Measurements from ENCODE around the gene MX2.

DNA sequence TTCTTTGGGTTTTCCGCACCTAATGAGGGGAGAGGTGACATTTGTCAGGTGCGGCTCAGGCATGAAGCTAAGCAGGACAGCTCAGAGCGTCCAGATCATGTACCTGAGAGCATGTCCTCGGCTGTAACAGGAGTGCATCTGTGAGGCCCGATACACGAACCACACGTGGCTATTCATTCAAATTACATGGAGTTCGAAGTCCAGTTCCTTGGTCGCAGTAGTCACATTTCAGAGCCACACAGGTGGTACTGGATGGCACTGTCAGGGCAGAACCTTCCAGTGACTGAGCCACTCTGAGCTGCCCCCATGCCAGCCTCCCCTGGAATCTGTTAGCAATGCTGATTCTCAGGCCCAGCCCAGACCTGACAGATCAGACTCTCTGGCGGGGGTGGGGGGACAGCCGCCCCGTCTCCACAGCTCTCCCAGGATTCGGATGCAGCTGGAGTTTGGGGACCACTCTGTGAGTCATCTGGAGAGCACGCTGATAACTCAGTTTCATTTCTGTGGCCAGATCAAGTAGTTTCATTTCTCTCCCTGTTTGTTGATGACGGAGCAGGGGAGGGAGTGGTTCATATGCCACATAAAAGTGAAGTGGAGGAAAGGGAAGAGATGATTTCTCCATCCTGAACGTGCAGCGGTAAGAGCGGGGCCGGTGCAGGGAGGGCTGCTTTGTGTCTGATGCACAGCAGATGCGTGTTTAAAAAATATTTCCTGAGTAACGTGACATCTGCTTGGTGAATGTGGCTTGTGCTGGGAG lies at the start of gene MX2:
TSS of gene MX2 (plus strand) at position 609 of the 757 bp plus-strand sequence.
- RRBS: no CpG with 5 or more reads among the region's 21 CpGs

GRCh38 chr21:41491187-41492034 lies 16.5 kb downstream of the TMPRSS2 start:
- RRBS: no CpG with 5 or more reads among the region's 15 CpGs

GRCh38 chr21:41560731-41561257 lies 52.8 kb upstream of the TMPRSS2 start:
- RRBS: 70% methylated on average over 2 of the region's 7 CpGs

- RRBS: no CpG with 5 or more reads among the region's 4 CpGs
These were observed 86.0 kb upstream of the TMPRSS2 start for GRCh38 chr21:41593892-41594350.

DNA sequence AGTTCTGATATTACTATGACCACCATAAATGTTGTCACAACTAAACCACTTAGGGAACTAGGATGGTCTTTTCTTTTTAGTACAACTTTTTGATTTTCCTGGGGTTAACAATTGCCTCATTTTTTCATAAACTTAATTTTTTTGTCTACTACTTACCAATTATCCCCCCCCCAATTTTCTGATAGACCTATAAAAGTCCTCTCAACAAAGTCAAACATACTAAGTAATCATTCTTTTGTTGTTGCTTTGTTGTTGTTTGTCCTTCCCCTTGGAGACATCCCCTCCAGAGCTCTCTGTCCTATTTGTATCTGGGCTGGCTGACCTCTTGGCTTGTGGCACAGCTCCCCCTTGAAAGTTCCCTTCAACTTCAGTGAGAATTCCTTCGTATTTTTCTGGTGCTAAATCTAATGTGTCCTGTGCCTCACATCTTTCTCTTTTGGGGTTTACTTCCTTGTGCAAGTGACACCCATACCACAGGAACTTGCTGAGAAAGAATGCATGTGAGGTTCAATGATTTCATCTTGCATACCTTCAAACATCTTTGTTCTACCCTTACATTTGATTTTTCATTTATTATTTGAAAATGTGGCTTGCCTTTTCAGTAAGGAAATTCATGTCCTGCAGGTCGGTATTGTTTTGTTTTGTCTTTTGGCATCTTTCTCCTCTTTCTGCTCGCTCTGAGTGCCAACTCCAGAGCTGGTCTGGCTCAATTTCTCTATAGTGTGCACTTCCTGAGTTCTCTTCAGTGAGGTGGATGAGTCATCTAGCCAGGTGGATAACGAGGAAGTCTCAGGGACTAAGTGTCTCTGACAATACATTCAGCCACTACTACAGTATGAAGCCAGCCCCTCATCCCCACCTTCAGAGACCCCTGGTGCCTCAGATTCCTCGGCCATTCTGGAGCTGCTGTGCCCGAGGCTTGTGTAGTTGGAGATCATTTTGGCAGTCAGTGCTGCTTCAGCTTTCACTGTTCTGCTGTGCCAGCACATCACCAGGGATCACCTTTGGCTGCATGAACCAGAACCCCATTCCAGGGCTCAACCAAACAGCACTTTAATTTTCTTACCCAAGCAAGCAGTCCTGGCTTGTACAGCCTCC lies 59.6 kb downstream of the RIPK4 start:
- RRBS: no CpG with 5 or more reads among the region's 6 CpGs

- RRBS: no CpG with 5 or more reads among the region's 16 CpGs
These were observed 12.5 kb upstream of the RIPK4 start for GRCh38 chr21:41779186-41779857.

DNA sequence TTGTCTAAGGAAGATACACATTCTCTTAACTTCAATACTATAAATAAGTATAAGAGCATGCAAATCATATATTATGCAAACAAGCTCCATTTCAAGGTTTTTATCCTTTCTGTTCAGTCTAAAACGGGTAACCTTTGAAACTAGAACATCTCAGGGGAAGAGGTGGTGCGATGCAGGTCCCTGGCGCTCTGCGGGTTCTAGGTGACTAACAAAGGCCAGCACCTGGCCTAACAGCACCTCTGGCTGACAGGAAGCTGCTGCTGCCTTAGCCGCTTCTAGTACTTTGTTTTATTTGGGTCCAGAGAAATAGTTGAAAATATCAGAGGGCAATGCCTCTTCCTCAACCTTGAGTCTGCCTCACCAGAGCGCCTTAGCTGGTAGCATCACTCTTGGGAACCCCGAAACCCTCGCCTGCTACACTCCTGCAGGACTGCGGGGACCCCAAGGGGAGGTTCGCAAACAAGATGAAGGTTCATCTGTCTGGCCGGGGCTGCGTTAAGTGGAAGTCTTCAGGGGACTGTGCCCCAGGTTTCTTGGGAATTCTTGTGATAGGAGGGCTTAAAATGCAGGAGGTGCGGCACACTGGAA lies 45.5 kb downstream of the PRDM15 start:
- RRBS: no CpG with 5 or more reads among the region's 13 CpGs

DNA sequence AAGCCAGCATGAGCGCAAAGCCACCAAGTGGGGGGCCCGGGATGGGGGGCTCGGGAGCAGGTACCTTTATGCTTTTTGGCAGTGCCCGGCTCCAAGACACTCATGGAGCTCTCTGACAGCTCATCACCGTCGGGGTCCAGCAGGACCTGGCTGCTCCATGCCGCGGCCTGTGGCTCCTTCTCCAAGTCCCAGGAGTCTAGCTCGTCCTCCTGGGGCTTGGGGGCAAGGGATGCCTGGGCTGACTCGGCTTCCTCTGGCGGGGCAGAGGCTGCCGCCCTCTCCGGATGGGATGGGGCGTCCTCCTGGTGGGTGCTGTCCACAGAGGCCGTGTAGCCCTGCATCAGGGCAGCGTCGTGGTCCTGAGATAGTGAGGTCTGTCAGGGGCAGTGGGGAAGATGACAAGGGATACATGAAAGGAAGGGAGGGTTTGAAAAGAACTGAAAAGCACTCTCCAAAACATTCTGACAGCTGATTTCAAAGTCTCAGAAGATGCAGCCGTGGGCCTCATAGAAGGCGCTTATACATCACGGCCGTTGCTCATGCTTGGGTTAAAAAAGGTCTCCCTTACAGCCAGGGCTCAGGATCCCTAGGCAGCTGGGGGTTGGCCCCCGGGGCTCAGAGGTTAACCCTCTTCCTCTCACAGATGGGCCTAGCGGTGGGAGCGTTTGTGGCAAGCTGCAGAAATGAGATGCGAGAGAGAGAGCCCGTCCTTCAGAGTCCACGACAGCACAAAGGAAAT lies 20.0 kb upstream of the PRDM15 start:
- RRBS: 100% methylated on average over 2 of the region's 27 CpGs

- RRBS: no CpG with 5 or more reads among the region's 15 CpGs
These were observed 29.6 kb downstream of the C2CD2 start for GRCh38 chr21:41923834-41924996.

DNA sequence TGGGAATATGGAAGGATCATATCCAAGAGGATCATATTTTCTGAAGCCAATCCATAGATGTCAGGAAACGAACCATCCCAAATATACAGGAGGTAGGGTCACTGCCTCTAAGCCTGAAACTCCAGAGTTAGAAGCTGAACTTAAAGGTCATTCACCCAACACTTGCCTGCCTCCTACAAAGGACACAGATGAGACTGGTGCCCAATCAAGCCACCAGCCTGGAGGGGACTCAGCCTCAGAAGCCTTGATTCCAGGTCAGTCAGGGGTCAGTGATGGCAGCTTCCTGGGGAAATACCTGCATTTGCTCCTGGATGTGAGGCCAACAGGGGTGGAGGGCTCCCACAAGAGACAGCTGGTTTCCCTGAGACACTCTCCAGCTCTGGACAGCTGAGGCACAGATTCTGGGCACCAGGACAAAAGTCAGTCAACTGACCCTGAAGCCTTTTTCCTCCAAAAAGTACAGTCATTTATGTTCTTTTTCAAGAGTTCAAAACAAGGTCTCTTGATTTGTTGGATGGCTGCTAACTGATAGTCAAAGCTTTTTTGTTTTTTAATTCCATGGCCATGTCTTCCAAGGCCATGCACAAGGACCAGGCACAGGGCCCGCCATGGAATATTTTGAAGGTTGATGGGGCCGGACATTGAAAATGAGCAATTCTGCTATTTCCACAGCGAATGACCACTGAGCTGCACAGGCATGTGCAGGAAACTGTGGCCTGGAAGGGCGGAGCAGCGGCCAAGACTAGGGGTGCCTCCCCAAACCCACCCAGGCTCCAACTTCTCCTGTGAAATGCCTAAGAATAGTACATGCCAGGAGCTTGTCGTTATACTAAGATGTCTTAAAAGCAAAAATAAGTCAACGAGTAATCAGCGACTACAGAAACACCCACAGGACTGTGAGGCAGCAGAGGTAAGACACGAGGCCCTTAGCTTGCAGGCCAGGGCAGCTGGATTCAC lies 1.8 kb downstream of the C2CD2 start:
- RRBS: no CpG with 5 or more reads among the region's 10 CpGs

DNA sequence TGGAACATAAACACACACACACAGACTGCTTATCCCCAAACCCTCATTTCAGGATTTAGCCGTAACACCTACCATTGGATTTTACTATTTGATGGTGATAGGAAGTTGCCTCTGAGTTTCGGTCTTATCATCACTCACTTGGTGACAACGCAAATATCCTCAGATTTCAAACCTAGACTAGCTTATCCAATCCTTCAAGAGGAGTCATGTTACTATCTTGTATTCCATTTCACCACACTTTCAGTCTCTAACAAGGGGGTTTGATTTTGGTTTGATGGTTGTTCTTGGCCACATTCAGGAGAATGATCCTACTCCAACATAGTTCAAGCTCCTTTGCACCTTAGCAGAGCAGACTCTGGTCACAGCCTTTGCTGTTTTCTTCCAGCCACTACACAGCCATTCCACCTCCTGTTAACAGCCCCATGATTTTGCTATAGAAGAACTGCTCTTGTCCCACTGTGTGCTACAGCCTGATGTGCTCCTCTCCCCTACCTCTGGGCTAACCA lies 5.3 kb downstream of the ZBTB21 start:
- RRBS: no CpG with 5 or more reads among the region's 3 CpGs

DNA sequence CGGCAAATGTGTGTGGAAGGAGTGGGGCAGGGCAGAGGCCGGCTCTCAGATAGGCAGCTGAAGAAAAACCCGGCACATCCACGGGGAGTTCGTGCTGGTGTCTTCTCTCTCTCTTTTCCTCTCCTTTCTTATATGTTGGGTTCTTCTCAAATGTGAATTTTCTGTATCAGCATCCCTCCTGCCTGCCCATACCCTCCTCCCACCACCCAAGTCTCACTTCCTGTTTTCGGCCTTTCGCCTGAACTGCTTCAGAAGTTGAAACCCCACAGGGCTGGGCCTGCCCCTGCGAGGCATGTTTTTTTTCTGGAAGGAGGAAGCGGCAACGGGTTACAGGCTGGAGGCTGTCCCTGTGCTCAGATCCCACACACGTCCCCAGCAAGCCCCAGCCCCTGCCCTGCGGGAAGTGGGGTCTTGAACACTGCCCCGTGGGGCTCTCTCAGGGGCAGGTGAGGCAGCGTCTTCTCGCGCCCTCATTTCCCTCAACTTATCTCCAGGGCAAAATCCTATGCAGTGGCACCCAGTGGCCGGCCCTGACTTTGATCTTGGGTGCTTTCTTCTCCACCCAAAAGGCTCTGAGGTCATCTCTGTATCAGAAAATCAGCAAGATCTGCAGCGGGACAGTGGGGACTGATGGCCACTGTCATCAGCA lies 9.7 kb upstream of the UMODL1 start:
- RRBS: 13% methylated on average over 1 of the region's 18 CpGs

GRCh38 chr21:42108268-42109224 lies 37.4 kb downstream of the UMODL1 start:
- RRBS: 84% methylated on average over 3 of the region's 31 CpGs

DNA sequence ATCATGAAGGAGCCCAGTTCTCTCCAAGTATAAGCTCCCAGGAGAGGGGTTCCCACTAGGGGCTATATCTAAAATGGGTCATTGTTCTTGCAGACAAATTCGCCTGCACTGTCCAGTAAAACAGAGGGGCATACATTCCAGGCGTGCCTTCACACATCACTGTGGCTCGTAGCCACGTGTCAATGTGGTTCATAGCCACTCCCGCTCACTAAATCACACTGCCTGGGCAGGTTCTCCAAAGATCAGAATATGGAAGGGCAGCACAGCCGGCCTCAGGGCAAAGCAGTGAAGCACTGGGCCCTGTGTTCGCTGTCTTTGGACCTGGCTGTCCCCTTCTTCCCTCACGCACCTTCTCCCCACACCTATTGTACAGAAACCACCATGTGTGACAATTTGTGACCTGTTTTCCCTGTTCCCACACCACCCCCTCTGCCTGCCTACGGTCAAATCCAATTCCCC lies 26.9 kb upstream of the ABCG1 start:
- RRBS: no CpG with 5 or more reads among the region's 9 CpGs

- RRBS: no CpG with 5 or more reads among the region's 3 CpGs
These were observed 18.7 kb downstream of the ABCG1 start for GRCh38 chr21:42237663-42237946.

DNA sequence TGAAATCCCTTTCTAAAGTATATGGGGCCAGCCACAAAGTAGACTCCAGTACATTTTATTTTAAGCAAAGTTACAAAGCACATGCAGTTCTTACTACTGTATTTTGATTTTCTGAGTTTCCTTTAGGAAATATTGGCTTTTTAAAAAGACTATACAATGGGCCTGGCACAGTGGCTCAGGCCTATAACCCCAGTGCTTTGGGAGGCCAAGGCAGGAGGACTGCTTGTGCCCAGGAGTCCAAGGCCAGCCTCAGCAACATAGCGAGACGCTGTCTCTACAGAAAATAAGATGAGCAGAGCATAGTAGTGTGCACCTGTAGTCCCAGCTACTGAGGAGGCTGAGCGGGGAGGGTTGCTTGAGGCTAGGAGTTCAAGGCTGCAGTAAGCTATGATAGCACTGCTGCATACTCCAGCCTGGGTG lies 23.1 kb downstream of the ABCG1 start:
- RRBS: no CpG with 5 or more reads among the region's 3 CpGs

GRCh38 chr21:42279984-42280858 lies 35.0 kb downstream of the TFF3 start:
- RRBS: no CpG with 5 or more reads among the region's 23 CpGs

GRCh38 chr21:42385744-42386324 lies 10.0 kb downstream of the TMPRSS3 start:
- RRBS: no CpG with 5 or more reads among the region's 7 CpGs

- RRBS: no CpG with 5 or more reads among the region's 12 CpGs
These were observed 23.4 kb downstream of the UBASH3A start for GRCh38 chr21:42427012-42427654.

DNA sequence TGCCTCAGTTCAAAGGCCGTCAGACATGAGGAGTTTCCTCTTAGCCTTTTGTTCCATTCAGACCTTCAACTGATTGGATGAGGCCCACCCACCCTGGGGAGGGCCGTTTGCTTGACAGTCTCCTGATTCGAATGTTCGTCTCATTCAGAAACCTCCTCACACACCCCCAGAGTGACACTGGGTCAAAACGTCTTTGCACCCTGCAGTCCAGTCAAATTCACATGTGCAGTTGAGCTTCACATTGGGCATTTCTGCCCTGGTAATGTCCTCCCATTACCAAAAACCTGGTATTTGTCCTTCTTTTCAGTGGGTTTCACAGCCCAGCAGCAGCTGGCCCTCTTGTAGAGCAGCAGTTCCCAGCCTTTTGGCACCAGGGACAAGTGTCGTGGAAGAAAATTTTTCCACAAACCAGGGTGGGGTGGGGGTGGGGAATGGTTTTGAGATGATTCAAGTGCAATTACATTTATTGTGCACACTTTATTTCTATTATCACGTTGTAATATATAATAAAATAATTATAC lies 40.1 kb downstream of the RSPH1 start:
- RRBS: no CpG with 5 or more reads among the region's 7 CpGs

Data from AG04449 (cell line).